Pericardium fibroblast (primary cell): ENCODE data around the genes UBE2O, CYGB and ST6GALNAC2.

GRCh38 chr17:76453074-76453708, at the start of gene UBE2O:
UBE2O (minus strand) TSS chr17:76453152.
- RAMPAGE, long total RNA, result no peak

DNA sequence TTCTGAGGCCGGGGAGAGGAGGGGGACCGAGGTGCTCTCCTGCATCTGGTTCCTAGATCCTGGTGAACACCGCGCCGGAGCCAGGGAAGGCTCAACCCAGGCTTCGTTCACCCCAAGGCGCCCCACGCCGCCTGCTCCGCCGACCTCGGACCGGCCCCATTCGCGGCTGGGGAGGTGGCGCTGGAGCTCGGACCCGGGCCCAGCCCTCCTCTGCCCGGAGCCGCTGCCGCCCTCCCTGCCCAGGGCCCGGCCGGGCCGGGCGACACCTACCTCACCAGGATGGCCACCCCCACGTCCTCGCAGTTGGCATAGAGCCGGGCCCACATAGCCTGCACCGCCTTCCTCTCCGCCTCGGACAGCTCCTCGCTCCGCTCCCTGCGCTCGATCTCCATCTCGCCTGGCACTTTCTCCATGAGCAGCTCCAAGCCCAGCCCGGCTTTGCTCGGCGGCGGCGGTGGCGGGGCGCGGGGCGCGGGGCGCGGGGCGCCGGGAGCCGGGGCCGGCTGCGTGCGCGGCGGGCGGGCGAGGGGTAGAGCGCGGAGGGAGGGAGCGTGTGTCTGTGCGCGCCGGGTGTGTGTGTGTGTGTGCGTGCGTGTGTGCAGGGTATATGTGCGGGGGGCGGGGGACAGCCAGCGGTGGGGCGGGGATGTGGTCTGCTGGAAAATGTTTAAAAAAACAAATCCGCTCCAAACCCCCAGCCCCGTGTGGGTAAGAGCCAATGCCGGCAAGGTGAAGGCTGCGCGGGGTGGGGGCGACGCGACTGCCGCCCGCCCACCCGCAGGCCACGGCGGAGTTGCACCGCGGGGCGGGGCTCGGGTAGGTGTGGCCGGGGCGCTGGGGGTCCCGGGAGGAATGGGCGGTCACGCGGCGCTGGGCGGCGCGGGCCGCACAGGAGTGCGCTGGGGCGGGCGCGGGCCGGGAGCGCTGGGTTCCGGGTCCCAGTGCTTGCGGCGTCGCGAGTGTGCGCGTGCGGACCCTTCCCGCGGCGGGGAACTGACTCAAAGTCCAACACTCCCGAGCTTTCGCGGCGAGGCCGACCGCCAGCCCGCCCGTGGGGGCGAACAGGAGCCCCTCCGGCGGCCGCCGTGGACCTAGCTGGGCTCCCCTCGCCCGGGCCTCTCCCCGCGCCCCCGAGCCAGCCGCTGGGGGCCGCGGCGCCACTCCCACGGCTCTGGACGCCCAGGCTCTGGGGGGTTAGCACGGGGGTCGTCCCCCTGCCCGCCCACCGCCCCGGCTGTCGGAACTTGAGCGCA, at the start of gene CYGB:
Gene CYGB (minus strand): TSS at position 580 of the 1,253 bp plus-strand sequence.
- RAMPAGE, long total RNA, result no peak

DNA sequence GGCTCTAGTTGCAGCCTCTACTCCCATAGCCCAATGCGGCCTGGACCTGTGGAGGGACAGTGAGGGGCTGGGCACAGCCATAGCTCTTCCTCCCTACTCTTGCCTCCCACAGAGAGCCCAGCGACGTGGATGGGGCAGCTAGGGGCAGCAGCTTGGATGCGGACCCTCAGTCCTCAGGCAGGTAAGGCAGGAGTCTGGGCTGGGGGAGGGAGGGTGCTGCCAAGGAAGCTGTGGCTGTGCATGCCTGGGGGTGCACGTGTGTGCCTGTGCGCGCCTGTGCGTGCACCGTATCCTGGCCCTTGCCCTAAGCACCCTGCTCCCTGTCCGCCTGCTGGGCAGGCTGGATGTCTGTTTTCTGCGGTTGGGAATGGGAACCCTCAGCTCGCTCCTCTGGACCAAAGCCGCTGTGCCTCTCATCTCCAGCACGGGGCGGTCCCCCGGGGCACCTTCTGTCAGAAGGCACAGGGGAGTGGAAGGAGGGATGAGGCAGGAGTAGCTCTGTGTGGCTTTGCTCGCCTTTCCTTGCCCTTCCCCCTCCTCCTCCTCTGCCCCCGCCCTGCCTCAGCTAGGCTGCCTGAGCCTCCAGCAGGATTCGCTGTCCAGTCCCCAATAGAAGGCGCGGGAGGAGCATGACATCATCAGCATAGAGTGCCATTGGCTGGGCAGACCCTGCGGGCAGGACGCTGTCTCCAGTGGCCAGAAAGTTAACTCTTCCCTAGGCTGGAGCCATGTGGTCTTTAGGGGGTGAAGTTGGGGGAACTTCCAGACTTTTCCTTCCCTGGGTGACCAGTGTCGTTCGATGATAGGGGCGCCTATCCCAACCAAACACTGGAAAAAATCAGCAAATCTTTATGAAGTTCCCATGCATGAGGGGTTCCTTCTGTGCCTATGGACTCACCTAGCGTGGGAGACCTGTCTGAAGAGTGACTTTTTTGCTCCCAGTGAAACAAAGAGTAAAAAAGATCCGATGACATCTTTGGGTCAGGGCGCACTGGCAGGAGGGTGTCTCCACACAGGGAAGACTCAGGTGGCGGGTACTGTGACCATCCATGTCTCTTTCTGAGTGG, 882 bp downstream of the PRCD start:
- RAMPAGE, long total RNA, result no peak

GRCh38 chr17:76585614-76586482, at the start of gene ST6GALNAC2:
ST6GALNAC2 (minus strand) TSS chr17:76585860.
- RAMPAGE, long total RNA, result no peak

GRCh38 chr17:76599589-76600199, 14.0 kb upstream of the ST6GALNAC2 start:
- RAMPAGE, long total RNA, result no peak

DNA sequence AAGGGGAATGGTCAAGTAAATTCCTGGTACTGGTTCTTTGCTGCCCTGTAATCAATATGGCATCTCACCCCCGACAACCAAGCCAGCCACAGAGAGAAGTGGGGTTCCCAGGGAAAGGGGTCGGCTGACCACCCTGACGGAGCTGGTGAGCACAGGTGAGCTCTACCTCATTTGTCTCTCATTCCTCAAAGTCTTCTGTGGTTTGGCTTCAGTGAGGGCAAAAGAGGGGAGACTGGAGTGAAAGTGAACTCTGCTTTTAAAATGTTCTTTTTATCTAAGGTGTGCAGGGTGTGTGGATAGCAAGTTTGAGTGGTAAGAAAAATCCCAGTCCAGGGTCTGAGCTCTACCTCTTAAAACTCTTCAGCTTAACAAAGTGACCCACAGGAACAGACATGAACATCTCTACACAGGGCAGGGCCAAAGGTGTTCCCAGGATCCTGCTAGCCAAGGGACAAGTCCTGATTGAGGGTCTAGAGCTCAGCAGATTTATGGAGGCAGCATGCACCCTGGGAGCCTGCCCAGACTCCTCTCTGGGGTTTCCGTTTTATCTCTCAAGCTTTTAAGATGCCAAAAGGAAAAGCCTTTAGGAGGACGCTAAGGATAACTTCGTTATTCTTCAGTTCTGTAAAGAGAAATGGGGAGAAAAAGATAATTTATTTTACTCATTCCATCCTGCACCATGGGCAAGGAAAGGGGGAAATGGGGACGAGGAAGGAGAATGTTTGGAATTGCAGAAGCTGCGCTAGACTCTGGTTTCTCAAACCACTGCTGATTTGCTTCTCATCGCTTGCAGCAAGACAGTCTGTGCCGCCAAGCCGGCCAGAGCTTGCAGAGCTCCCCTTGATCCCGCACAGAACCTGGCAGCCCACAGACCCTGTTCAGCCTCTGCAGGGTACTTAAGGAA, 30.3 kb downstream of the MXRA7 start:
- RAMPAGE, long total RNA, result no peak

- RAMPAGE, long total RNA, result no peak
Observed at GRCh38 chr17:76885382-76885854, 17.2 kb downstream of the MGAT5B start.

DNA sequence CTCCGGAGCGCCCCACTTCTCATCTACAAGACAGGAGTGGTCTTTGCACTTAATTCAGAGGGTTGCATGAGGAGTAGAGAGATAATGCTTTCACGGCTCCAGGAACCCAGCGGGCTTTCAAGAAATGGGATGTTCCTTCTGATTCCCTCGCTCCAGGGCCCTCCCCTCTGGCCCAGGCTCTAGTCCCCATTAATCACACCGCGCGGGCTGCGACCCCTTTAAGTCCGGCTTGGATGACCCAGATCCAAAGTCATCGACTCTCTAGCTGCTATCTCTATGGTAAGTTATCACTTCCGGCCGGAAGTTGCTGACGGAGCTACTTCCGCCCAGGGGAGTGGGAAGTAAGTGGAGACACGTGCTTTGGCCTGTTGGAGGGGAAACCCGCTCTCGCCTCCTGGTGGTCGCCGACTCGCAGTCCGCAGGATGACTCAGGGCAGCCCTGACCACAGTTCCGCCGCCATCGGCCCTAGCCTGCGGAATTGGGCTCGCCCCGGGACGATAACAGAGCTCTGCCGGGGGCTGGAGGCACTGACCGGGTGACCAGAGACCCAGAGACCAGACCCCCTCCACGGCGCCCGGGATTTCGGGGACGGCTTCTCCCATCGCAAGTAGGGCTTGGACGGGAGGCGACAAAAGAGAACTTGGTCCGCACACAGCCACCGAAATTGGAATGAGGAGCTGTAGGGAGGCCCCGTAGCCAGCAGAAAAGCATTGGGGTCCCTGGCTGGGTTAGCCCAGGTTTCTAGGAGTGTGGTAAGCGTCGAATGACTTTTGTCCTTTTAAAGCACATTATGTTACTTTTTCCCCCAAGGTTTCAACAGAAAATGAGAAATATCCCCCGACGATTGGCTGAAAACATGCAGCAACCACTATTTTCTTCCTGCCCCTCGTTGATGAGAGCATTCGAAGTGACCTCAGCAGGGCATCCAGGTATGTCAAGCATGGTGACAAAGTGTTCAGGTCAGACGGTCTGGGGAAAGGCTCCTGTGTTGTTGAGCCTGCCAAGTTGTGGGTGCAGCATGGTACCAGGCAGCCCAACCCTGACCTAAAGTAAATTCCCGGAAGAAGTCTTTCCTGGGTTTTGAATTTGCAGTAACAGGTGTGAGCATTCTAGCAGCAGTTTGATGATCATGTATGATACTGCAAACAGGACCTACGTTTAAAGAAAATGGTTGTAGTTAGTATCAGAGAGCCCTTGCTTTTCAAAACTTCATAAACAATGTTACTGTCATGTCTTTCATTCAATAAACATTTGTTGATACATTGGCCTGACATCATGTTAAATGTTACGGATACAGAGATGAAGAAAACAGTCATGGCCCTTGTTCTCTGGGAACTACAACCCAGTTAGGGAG, 52.0 kb upstream of the SEC14L1 start:
- RAMPAGE, long total RNA, result no peak

DNA sequence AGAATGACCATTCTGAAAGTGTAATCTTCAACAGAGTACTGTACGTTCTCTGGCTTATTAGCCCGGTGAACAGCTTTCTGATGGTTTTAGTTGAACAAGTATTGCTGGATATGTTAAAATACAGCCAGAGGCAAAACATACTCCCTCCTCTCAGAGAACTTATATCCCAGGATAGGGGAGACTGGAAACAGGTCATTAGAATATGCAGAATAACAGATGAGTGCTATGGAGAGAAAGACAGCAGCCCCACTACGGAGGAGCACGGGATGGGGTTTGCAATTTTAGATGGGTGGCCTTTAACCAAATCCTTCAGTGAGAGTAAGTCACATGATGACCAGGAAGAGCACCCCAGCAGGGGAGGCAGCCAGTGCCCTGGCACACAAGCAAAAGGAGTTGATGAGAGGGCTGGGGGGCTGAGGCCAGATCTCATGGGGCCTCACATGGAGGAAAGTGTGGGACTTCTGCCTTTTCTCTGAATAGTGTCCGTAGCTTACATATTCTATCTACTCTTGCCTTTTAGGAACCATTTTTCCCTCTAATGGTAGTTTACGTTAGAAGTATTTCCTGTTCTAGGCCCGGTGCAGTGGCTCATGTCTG, 43.0 kb upstream of the SEC14L1 start:
- RAMPAGE, long total RNA, result no peak

- RAMPAGE, long total RNA, result no peak
Observed at GRCh38 chr17:77115477-77115920, 25.3 kb upstream of the SEC14L1 start.

- RAMPAGE, long total RNA, result no peak
Observed at GRCh38 chr17:77121775-77122310, 18.9 kb upstream of the SEC14L1 start.

DNA sequence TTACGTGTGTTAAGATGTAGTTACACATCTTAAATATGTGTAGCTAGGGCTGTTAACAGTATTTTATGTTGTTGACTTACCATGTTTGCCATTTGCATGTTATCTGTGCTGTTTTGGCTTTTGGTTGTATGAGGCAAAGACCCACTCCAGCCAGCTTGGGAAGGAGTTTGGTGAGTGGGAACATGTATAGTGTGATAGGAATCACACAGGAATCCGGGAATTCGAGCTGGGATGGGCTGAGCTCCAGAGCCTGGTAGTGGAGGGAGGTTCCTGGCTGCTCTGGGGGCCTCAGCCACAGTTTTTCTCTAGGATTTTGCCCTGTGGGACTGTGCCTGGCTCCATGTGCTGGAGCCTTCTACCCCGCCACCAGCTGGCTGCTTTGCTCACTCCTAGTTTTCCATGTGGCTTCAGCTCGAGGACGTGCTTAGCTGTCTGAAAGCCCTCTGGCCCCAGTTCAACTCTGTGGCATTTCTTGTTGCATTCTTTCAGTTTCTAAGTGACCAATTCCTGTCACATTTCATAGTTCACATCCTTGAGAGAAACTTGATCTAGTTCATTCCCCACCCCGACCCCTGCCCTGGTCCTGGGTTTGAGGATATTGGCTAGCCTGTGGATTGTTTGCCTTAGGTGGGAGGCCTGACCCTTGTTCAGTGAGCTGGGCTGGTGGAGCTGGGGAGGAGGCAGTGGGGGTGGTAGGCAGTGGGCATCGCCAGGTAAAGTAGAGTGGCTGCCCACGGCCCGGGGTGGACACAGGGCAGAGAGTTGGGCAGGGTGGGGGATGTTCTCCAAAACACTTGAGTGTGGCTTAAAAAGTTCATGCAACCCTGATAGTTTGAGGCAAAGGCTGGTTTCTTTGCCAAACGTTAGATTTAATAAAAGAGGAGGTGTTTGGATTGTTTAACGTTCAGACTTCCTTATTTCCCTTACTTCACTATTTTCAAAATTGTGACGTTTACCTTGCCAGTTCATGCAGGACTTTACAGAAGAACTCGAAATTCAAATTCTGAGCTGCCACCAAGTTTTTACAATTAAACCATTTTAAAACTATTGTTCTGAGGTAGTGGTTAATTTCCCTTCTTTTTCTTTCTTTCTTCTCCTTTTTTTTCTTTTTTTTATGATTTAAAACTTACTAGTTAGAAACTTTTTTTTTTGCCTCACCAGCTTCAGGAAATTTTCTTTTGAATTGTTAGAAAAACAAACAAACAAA, 5.1 kb downstream of the SEC14L1 start:
- RAMPAGE, long total RNA, result no peak

- RAMPAGE, long total RNA, result no peak
Observed at GRCh38 chr17:77207548-77208298, 67.0 kb downstream of the SEC14L1 start.

GRCh38 chr17:77218779-77219309, 62.5 kb upstream of the SEPTIN9 start:
- RAMPAGE, long total RNA, result no peak

DNA sequence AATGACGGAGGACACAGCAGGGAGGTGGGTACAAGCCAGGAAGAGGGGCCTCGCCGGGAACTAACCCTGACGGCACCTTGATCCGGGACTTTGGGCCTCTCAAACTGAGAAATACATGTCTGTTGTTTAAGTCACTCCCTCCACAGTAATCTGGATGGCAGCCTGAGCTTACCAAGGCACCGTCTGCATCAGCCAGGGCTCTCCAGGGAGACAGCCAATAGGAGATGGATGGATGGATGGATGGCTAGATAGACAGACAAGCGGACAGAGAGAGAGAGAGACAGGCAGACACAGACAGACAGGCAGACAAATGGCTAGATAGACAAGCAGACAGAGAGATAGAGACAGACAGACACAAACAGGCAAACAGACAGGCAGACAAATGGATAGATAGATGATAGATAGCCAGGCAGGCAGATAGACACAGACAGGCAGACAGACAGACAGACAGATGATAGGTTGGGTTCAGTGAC, 14.8 kb downstream of the SEPTIN9 start:
- RAMPAGE, long total RNA, result no peak

GRCh38 chr17:77324140-77324263, 42.7 kb downstream of the SEPTIN9 start:
- RAMPAGE, long total RNA, result no peak

- RAMPAGE, long total RNA, result no peak
Observed at GRCh38 chr17:77391610-77392311, 110.5 kb downstream of the SEPTIN9 start.

GRCh38 chr17:77398844-77399066, 117.5 kb downstream of the SEPTIN9 start:
- RAMPAGE, long total RNA, result no peak

GRCh38 chr17:77405888-77406433, 124.7 kb downstream of the SEPTIN9 start:
- RAMPAGE, long total RNA, result no peak

DNA sequence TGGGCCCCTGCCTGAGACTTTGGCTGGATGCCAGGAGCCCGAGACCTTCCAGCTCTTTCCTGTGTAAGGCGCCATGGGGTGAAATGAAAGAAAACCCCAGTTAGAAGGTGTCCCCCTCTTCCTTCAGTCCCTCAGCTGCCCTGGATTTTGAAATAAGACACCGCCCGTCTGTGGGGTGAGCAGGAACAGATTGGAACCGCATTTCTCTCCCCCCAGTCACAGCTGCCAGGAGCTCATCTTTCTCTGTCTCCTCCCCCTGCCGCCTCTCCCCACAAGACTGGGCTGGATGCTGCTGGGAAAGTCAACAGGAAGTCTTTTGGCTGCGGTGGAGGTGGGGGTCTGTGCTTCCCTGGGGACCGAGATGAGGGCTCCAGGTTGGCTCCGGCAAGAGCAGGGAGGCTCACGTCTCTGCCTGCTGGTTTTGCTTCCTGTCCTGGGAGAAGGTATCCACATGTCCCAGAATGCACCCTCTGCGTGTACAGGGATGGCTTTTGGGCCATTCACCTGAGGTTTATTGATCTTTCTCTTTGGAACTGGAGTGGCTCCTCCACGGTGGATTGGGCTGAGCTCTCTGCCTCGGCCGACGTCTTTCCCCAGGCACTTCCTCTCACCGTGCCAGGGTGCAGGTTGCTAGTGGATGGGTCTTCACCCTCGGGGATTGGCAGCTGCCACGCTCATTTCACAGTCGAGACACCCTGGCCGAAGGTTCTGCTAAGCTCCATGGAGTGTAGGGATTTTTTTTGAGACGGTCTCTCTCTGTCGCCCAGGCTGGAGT, 140.0 kb downstream of the SEPTIN9 start:
- RAMPAGE, long total RNA, result no peak